Neural cell (in vitro differentiated cells): ENCODE results near the genes NSUN5, VPS37D and DNAJC30.

GRCh38 chr7:70681830-70682440, 450.0 kb upstream of the GALNT17 start:
- RAMPAGE, long total RNA: no peak

DNA sequence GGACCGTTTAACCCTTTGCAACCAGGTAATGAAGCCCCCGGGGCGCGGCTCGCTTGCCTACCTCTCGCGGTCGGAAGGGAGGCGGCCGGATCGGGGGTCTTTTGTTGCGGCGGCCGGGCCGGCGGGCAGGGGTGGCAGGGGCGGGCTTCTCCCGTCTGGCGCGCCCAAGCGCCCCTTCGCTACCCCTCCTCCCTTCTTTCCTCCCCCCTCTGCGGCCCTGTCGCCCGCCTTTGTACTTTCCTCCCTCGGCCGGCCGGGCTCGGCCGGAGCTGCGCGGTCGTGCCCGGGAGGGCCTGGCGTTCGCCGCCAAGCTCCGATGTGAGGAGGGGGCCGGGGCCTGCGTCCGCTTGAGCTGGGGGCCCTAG, 436.9 kb upstream of the GALNT17 start:
- RAMPAGE, long total RNA: no peak

DNA sequence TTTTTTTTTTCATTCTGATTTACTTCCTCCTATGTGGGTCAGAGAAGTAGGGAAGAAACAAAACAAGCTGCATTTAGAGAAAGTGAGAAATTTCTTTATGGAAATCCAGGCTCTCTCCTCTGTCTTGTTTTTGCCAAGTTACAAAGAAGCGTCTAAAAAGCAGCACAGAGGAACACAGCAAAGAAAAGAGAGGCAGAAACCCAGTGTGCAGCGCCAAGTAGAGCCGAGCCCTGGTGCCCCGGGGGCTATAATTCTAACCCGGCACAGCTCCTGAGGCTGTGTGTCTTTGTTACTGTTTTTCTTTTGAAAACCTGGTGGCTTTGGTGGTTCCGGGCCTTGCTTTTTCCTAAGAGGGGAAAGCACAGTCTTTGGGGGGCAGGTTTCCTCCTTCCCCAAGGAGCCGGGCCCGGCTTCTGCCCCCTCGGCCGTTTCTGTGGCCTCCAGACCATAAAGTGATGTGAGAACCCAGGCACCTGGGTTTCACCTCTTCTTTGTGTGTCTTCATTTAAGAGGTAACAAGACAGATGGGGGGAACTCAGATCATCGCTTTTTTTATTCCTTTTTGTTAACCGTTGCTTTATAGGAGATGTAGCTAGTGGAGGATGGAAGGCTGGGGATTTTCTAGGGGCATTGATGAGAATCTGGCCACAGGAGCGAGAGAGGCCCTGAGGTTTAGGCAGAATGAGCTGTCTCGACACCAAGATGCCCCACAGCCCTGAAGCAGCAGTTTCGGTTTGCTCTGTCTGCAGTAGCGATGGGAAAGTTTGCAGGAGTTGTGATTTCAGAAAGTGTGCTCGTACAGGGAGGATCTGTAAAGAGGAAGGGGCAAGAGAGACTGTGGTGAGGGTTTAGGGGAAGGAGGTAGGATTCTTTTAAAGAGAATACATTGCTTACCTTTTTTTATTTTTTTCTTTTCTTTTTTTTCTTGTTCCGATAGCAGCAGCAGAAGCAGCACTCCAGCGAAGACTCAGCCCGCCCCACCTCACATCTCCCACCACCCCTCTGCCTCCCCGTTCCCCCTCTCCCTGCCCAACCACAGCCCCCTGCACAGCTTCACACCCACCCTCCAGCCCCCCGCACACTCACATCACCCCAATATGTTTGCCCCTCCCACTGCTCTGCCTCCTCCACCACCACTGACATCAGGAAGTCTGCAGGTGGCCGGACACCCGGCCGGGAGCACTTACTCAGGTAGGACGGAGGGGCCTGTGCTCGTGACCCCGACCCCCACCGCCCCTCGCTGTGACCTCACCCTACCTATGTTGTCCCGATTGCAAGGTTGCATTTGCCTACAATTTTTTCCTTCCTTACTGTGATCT, 367.7 kb upstream of the GALNT17 start:
- RAMPAGE, long total RNA: no peak

GRCh38 chr7:70860777-70861148, 271.2 kb upstream of the GALNT17 start:
- RAMPAGE, long total RNA: no peak

DNA sequence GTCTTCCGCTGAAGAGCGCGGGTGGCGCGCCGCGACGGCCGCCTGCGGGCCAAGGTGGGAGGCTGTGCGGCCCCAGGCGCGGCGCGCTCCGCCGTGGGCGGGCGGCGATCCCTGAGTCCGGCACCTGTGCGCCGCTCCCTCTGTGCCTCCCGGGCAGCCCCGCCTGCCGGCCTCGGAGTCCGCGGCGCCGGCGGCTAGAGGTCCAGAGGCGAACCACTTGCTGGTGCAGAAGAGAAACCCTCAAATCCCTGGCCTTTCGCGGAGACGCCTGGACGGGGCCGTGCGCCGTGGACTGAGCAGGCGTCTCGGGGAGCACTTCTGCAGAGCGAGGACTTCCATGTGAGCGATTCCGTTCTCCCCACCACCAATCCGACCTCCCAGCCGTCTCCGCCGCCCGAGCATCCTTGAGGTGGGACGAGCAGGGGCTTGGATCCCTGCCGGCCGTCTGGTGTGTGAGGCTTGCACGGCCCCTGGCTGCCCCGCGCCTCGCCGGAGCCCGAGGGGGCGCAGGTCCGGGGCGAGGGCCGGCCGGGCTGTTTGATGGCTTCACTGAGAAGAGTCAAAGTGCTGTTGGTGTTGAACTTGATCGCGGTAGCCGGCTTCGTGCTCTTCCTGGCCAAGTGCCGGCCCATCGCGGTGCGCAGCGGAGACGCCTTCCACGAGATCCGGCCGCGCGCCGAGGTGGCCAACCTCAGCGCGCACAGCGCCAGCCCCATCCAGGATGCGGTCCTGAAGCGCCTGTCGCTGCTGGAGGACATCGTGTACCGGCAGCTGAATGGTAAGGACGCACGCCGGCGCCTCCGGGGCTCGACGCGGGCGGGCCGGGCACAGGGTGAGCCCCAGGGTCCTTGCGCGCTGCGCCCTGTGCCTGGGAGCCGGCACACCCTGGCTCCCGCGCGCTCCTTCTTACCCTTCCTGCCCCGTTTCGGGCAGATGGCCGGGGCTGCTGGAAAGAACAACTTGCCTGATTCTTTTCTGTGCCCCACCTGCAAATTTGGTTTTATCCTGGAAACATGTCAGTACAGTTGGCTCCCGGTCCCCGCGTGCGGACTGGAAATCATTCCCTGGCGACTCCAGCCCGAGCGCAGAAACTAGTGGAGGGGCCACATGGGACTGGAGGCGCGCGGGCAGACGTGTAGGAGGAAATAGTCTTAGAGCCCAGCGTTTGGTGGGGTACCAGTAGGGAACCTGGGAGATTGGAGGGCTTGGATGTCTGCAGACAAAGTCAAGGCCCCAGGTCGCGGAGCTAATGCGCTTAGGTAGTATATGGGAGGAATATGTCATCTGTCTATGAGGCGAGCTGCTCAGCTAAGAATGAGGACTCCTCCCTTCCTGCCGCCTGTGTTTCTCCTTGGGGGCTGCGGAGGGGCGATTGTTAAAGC, 810 bp downstream of the GALNT17 start:
- RAMPAGE, long total RNA: no peak

GRCh38 chr7:71630391-71630865, 498.5 kb downstream of the GALNT17 start:
- RAMPAGE, long total RNA: no peak

GRCh38 chr7:72810254-72810954, 17.6 kb downstream of the TYW1B start:
- RAMPAGE, long total RNA: no peak

- RAMPAGE, long total RNA: start-site peak on the plus strand at chr7:72829457-72829574, 2,565 and 1,223 reads in 2 replicates
Measured at GRCh38 chr7:72829111-72830058, 1.4 kb upstream of the TYW1B start.

GRCh38 chr7:72878923-72879547, 45.9 kb upstream of the POM121 start:
- RAMPAGE, long total RNA: no peak

- RAMPAGE, long total RNA: no peak
Measured at GRCh38 chr7:72910457-72911157, 14.3 kb upstream of the POM121 start.

DNA sequence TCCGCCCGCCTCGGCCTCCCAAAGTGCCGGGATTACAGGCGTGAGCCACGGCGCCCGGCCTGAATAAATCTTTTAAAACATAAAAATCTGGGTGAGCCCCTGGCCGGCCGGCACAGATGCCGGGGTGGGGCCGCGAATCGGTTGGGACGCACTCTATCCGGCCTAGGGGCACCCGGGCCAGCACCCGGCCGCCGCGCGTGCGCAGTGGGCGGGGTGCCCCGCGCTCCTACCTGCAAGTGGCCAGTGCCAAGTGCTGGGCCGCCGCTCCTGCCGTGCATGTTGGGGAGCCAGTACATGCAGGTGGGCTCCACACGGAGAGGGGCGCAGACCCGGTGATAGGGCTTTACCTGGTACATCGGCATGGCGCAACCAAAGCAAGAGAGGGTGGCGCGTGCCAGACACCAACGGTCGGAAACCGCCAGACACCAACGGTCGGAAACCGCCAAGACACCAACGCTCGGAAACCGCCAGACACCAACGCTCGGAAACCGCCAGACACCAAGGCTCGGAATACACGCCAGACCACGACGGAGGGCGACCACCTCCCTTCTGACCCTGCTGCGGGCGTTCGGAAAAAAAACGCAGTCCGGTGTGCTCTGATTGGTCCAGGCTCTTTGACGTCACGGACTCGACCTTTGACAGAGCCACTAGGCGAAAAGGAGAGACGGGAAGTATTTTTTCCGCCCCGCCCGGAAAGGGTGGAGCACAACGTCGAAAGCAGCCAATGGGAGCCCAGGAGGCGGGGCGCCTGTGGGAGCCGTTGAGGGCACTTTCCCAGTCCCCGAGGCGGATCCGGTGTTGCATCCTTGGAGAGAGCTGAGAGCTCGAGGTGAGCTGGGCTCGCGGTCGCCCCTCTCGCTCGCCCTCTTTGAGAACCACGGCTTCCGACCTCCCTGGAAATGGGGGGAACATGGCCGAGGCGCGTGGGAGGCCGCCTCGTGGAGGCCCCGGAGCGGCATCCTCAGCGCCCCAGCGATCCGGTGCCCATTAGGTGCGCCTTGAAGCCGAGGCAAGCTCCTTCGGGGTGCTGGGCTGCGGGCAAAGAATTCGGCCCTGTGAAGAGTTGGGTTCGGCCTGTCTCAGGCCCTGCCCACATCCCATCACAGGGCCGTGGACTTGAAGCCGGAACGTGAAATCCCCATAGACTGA, 23.8 kb downstream of the SPDYE8 start:
- RAMPAGE, long total RNA: start-site peak on the minus strand centred at position 543 of the sequence, 39 bp wide, 703 and 814 reads in 2 replicates

DNA sequence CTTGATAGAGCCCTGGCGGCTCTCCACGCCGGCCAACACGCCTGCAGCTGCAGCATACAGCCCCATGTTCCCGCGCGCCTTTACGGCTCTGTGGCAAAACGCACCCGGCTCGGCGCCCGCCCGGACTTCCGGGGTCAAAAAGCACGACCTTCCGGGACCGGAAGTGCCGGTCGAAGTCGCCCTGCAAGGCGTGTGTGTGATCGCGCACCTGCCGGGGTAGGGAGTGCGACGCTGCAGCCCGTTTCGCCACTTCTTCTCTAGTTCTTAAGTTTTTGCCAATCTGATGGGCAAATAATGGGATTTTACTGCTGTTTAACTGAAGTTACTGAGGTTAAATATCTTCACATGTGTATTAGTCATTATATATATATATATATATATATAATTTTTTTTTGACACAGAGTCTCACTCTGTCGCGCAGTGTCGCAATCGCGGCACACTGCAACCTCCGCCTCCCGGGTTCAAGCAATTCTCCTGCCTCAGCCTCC, at the start of gene NSUN5:
Gene NSUN5 (minus strand): TSS at position 102 of the 488 bp plus-strand sequence.
- RAMPAGE, long total RNA: start-site peak on the minus strand centred at position 85 of the sequence, 59 bp wide, 123 and 186 reads in 2 replicates

DNA sequence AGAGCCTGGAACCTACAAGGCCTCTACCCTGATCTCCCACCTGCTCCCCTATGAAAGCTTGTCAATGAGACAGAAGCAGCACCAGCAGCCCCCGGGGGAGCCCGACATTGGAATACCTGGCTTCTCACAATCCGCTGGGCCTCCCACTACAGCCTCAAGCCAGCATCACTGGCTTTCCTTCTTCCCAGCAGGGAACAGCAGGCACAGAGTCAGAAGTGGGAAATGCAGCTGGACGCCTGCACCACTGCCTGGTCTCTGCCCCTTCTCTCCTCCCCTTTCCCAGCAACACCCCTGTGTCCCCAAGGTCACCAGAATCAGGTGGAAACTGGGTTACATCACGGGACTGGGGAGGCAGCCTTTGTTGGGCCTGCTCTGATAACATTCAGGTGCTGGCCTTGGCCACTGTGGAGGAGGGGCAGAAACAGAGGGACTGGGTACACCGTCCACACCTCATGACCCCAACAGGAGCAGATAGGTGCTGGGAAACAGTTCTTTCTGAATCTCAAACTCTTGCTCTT, 2.5 kb downstream of the TRIM50 start:
- RAMPAGE, long total RNA: no peak

DNA sequence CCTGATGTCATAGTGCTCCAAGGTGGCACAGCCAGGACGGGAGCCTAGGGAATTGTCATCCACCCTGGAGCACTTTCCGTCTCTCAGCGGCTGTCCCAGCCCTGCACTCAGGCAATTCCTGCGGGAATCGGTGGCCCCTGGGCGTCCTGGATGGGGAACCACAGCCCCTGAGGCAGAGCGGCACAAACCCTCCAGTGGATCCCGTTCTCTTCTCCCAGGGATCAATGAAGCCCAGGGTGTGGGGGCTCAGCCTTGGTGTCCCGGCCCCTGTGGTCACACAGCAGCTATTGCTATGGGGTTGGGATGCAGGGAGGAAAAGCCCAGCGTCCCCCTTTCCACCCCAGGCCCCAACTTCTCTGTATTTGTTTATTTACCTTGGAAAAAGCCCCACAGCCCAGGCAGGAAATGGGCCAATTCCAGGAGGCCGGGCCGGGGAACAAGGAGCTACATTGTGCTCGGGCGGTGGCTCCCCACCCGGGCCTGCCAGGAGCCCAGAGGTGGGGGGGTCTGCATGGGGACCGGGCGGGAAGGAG, 23.3 kb upstream of the FZD9 start:
- RAMPAGE, long total RNA: no peak

DNA sequence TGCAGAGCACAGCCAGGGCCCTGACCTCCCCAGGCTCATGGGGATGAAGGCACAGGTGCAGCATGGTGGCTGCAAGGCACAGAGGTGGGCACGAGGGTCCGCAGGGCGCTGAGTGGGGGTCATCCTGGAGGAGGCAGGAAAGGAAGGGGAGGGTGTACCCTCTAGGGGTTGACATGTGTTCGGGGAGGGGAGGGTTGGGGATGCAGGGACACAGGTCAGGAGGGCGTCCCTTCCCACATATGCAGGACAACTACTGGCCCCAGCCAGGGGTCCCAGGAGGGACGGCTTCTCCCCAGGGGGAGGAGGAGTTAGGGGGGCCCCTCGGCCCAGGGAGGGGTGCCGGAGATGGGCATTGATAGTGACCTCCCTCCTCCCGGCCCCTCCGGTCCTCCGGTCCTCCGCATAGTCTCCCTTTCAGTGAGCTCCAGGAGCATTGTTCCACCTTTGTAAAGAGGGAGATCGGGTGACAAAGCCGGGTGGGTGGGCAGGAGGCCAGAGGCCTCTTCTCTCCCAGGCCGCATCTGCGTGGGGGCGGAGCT, 4.6 kb upstream of the FZD9 start:
- RAMPAGE, long total RNA: no peak

- RAMPAGE, long total RNA: no peak
Measured at GRCh38 chr7:73602858-73603883, 21.2 kb downstream of the MLXIPL start.

GRCh38 chr7:73667359-73668255, at the start of gene VPS37D:
Gene VPS37D (plus strand): TSS chr7:73667831.
- RAMPAGE, long total RNA: no peak

DNA sequence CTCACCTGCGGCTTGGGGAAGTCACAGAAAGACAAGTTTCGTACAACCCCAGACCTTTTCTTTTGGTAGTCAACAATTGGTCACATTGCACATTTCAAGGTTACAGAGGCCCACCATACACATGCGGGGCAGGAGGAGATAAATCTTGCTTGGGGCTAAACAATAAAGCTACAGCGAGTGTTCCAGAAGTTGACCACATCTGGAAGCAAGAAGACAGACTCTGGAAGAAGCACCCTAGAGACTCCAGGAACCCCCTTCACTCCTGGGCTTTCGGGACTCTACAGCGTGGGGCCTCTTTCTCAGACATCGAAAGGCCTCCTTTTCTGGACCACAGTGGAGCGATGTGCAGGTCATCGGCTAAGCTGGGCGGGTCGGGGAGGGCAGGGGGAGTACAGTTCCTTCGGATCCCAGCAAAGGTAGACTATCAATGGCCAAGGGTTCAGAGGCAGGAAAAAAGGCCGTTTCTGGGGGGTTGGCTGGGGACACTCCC, 973 bp downstream of the DNAJC30 start:
- RAMPAGE, long total RNA: no peak

DNA sequence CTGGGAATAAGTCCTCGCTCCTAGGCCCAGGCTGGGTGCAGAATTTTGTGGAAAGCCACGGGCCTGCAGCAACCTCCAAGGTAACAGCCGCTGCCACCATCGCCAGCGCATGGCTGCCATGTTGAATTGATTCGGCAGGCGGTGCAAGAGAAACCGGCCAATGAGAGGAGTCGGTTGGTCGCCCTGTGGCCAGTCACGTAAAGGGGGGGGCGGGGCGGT, at the start of gene DNAJC30:
Gene DNAJC30 (minus strand): TSS at position 150 of the 219 bp plus-strand sequence.
- RAMPAGE, long total RNA: start-site peak on the minus strand centred at position 116 of the sequence, 56 bp wide, 21 and 213 reads in 2 replicates

GRCh38 chr7:73708118-73709416, 10.9 kb downstream of the STX1A start:
- RAMPAGE, long total RNA: no peak